ENCODE results near the gene METTL8.

GRCh38 chr2:170930207-170930831 lies 1.3 kb downstream of the GORASP2 start:
- PRO-cap, result no peak

GRCh38 chr2:170973607-170974548 lies 44.8 kb downstream of the GORASP2 start:
- PRO-cap, result bidirectional peak, plus-strand start at chr2:170973667, minus-strand start at chr2:170973463

- PRO-cap, result no peak
Observed at GRCh38 chr2:171051350-171051622, 109.4 kb downstream of the TLK1 start.

GRCh38 chr2:171210749-171211387 lies 50.2 kb upstream of the TLK1 start:
- PRO-cap, result no peak

DNA sequence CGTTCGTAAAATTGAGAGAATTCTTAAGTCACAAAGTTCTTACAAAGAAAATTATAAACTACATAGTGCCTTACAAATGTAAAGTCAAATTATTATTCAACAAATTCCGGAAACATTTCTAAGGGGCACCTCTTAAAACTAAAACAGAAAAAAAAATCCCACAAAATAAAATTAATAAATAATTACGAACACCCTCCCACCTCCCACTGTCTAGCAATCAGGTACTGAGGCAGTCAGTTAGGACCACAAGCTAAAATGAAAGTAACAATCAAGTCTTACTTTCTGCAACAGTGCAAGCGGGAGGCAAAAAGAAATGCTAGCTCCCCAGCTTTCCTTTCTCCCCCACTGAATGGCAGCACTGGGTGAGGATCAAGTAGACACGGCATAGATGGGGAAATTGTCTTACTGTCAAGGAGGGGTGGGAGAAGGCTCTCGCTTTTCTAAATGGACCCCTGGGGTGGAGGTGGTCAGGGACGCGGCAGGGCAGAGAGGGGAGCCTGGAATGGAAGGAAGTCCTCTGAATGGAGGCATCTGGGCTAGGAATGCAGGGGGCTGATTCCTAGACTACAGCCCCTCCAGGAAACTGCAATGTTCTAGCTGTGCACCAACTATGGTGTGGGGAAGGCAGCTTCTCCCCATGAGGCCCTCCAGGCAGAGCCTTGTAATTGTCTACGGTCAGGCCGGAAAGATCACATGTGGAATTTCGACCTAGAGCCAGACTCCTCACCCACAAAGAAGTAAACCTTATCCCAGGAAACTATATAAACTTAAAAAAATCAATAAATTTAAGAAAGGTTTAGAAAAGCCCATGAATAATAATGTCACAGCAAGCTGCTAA lies 24.3 kb downstream of the METTL8 start:
- PRO-cap, result no peak

DNA sequence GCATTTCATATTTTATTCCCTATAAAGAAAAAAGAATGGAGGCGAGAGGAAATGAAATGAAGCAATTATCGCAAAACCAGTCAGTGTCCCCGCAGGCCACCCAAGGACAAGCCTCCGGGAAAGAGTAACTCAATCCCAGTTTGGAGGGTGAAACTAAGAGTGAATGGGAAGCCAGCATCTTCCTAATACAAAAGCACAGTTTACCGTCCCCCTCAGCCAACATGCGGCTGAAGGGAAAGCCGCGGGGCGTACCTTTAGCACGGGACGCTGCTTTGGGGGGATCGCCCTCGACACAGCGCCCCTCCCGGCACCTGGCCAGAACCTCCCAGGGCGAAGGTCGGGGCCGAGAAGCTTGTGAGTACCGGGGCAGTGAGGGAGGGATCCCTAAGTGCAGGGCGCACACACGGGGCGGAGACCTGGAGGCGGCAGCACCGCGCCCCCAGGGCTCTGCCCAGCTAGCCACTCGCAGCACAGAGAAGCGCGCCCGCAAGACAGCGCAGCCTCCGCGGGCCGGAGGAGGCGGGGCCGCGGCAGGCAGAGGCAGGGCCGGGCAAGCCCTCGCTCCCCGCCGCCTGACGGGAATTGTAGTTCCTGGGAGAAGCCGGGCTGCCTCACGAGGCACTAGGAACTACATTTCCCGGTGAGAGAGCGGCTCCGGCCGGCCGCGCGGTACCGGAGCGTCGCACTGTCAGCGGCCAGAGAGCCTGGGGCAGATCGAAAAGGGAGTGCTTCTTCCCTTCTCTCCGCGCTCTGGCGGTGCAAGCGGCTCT lies at the start of gene METTL8:
TSS of gene METTL8 (minus strand) at position 360 of the 770 bp plus-strand sequence.
- PRO-cap, result bidirectional peak, plus-strand start at position 698 of the sequence, minus-strand start at position 360 of the sequence

DNA sequence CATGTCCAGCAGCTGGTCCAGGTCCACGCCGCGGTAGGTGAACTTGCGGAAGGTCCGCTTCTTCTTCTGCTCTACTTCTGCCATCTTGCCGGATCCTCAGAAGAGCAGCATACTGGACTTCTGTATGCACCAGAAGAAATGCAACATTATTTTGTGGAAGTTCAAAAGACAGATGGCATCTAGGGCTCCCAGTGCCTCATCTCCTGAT lies 4.7 kb upstream of the CYBRD1 start:
- PRO-cap, result no peak

DNA sequence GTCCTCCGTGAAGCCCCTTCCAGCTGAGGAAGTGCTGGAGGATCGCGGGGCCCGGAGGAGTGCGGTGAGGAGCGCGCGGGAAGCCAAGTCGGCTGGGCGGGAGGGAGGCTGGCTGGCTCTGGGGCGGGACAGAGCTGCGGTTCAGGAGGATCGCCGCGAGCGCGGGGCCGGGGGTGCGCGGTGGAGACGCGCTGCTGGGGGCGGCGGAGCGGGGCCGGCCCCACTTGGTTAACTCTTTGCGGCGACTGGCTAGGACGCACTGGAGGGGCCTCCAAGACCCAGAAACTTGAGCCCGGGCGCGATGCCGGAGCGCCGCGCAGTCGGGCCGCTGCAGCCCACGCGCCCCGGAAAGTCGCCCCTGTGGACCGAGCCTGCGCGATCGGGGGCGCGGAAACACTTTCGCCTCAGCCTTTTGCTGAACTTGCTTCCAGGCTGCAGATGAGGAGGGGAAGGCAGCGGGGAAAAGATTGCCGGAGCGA lies 564 bp downstream of the CYBRD1 start:
- PRO-cap, result no peak

GRCh38 chr2:171523278-171524005 lies 1.2 kb downstream of the CYBRD1 start:
- PRO-cap, result bidirectional peak, plus-strand start at chr2:171523406, minus-strand start at chr2:171523370

GRCh38 chr2:171553622-171554339 lies 31.5 kb downstream of the CYBRD1 start:
- PRO-cap, result no peak

GRCh38 chr2:171555681-171555966 lies 33.4 kb downstream of the CYBRD1 start:
- PRO-cap, result no peak

- PRO-cap, result no peak
Observed at GRCh38 chr2:171923145-171923600, 912 bp downstream of the HAT1 start.

DNA sequence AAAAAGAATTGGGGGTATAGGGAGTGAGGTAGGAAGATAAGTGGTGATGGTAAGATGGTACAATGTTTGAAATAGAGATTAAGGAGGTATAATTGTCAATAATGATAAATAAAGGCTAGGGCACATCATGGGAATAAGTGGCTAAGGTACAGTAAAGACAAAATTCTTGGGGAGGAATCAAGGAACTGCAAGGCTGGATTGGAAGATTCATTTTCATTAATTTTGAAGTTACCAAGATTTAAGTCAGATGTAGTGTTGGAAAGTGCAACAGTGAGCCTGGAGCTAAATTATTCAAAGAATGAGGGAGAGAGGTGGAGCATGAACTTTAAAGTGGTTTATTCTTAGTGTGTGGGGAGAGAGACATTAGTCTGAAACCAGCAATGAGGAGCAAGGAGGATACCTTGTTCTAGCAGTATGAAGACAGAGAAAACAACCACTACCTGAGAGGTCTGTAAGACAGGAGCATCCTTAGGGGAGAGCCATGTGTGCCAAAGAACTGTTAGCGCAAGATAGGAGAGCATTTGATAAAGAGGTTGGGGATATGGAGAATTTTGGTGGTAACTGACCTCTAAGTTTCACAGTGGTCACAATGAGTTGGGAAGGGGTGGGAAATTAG lies 13.7 kb downstream of the HAT1 start:
- PRO-cap, result no peak

DNA sequence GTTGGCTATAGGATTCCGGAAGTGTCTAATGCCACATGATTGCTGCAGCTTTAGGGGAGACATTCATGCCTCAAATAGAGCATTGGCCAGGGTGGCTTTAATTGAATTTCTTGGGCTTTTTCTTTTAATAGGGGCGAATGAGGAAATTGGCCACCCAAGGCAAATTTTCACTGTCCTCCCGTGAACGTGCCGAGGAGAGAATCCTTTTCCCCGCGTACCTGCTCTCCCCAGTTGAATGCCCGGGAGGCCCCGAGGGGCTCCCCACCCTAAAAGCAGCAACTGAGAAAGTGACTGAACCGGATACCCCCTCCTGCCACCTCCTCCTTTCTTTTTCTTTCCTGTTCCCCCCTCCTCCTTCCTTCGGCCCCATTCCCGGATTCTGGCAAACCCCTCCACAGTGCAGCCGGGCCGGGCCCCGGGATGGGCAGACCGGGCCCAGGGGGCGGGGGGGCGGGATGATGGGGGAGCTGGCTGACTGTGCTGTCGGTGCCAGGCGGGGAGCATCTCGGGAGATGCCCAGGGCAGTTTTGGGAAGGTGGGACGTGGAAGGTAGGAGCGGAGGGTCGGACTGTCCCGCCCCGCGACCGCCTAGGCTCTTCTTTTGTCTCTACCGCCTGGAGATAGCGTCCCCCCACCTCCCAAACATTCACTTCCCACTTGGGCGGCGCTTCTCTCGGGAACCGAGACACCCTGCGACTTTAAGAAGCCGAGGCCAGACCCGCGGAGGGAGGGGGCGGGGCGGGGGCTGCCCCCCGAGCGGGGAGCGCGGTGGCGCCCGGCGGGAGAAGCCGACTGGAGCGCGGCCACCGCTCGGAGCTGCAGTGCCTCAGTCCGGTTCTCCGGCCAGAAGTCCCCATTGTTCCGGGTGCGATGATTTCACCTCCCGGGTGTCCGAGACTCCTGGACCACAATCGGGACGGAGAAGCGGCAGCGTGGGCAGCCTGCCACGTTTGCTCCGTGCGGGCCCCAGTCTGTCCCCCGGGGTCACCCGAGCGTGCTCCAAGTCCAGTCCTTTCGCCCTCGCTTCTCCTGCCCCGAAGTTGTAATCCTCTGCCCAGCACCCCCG lies 8.2 kb downstream of the DLX2 start:
- PRO-cap, result no peak

DNA sequence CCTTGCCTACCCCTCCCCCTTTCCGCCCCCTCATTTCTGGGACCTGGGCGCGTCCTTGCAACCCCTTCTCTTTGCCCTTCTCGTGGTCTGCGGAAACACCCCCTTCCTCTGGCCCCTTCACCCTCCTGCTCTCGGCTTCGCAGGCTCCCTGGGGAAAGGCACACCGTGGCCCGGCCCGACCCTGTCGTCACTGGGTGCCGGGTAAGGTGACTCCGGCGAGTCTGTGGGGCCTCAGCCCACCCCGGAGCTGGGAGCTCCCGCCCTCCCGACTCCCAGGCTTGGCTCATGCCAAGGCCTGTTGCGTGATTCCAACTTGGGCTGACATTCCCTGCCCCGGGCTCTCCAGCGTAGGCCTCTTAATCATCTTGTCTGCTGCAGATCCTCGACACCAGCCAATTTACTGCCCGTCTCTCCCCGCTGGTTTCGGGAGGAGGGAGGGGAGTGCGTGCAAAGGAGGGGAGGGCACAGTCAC lies 5.6 kb downstream of the DLX2 start:
- PRO-cap, result no peak

DNA sequence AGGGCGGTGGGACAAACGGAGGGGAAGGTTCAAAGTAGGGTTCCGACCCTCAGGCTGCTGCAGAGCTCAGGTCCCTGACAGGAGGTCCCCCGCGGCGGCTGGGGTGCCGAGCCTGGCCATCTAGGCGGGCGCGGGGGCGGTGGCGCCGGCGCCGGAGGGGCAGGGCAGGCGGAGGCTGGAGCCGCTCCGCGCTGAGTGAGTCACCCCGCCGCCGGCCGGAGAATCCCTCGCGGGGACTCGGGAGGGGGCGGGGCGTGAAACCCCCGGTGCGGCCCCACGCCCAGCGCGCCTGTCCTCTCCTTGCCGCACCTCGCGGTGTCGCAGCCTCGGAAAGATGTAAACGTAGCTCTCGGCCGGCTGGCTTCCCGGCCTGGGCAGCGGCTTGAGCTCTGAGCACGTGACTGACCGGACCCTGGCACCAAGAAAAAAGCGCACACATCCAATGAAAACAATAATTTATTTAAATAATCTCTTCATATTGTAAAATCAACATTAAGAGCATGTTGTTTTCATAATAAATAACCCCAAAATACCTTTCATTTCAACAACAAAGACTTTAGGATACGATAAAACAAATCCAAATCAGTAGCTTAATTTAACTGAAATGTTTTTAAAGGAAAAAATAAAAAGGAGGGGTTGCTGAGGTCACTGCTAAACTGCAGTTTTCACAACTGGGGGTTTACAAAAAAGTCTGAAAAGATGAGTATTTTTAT lies 3.5 kb downstream of the DLX2 start:
- PRO-cap, result no peak

DNA sequence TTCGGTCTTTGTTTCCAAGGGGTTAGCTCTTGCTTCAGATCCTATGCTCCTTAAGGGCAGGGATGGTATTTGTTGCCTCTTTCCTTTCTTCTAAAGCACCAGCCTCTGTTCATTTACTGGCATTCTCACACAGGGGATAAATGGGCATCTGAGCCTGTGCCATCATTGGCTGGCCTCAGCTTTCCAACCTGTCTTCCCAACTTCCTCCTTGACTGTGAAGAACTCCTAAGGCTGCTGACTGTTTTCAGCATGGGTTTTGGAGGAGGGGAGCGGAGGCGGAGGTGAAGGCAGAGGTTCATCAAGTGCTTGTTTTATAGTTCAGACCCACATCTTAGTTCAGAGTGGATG lies 30.4 kb upstream of the ITGA6 start:
- PRO-cap, result no peak

DNA sequence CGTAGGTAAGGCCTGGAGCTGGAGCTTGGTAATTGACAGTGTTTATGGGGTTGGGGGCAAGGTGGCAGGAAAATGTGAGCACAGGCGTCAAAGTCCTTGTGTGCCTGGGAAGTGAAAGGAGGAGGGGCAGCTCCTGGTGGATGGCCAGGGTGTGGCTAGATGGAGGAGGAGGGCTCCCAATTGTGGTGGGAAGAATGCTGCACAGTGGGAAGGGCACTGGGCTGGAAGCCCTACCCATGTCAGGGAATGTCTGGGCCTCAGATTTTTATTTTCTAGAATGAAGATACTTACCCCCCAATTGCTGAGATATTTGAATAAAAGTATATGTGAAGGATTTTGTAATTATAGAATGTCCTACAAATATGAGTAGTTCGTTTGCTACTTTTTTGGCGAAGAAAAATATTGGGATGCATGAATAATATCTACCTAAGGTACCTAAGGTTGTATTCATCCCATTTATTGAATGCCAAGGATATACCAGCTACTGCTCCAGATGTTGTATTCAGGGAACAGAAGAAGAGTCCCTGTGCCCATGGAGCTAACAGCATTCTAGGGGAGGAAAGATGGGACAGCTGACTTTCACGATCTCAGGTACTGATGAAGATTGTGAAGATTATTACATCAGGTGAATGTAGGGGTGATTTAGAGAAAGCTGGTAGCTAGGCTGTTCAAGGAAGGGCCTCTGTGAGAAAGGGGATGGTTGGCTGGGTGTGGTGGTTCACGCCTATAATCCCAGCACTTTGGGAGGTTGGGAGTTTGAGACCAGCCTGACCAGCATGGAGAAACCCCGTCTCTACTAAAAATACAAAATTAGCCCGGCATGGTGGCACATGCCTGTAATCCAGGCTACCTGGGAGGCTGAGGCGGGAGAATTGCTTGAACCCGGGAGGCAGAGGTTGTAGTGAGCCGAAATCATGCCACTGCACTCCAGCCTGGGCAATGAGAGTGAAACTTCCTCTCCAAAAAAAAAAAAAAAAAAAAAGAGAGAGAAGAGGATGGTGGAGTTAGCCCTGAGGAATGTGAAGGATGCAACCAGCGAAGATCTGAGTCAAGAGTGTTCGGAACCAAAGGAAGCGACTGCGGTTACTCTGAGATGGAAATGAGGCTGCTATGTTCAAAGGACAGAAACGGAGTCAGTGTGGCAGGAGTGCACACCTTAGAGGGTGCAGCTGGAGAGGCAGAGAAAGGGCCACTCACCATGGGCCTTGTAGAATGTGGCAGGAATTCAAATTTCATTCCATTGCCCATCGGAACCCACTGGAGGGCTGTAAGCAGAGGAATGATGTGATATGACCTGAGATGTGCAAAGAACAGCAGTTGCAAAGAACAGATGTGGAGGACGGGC lies 22.0 kb downstream of the ITGA6 start:
- PRO-cap, result no peak

DNA sequence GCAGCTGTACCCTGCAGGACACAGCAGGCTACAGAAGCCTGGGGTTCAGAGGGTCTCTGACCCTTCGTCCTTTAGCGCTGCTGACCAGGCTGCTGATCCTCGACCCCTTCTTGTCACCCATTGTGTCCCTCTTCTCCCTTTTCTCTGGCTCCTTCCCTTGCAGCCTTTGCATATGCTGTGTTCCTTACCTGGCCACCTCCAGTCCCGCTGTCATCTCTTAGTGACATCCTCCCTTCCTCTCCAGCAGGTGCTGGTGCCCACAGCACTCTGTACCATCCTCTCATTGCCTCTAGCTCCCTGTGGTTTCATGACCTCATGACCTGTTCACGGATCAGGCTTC lies 35.4 kb downstream of the ITGA6 start:
- PRO-cap, result no peak

- PRO-cap, result no peak
Observed at GRCh38 chr2:172484483-172485342, 57.3 kb downstream of the ITGA6 start.

Data from pulmonary lymph node (tissue), 1 donor.